ENCODE data around the gene NAALADL2.

DNA sequence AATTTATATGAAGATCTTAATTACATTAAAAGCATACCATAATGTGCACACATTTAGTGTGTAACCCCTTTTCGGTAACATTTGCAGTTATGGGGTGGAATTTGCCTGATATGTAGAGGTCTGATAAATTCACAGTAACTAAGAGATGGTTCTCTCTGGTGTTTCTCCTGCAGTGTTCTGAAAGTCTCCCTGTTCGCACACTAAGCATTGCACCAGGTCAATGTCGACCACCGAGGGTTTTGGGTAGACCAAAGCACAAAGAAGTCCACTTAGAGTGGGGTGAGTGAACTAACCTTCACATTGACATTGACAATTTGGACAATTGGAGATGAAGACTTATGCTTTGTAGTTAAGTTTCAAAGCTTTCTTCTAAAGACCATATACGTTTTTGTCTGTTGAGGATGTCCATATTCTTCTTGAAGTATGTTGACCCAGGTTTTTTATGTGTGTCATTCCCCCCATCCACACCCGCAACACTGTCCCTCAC lies 105.4 kb downstream of the GHSR start:
- PRO-cap, 7 experiments = no peak in any of the 7 experiments
- RAMPAGE, long total RNA, 2 experiments = no peak in any of the 2 experiments

- PRO-cap, 7 experiments = no peak in any of the 7 experiments
- RAMPAGE, long total RNA, 2 experiments = no peak in any of the 2 experiments
Observed at GRCh38 chr3:172592121-172592692, 69.0 kb upstream of the TNFSF10 start.

DNA sequence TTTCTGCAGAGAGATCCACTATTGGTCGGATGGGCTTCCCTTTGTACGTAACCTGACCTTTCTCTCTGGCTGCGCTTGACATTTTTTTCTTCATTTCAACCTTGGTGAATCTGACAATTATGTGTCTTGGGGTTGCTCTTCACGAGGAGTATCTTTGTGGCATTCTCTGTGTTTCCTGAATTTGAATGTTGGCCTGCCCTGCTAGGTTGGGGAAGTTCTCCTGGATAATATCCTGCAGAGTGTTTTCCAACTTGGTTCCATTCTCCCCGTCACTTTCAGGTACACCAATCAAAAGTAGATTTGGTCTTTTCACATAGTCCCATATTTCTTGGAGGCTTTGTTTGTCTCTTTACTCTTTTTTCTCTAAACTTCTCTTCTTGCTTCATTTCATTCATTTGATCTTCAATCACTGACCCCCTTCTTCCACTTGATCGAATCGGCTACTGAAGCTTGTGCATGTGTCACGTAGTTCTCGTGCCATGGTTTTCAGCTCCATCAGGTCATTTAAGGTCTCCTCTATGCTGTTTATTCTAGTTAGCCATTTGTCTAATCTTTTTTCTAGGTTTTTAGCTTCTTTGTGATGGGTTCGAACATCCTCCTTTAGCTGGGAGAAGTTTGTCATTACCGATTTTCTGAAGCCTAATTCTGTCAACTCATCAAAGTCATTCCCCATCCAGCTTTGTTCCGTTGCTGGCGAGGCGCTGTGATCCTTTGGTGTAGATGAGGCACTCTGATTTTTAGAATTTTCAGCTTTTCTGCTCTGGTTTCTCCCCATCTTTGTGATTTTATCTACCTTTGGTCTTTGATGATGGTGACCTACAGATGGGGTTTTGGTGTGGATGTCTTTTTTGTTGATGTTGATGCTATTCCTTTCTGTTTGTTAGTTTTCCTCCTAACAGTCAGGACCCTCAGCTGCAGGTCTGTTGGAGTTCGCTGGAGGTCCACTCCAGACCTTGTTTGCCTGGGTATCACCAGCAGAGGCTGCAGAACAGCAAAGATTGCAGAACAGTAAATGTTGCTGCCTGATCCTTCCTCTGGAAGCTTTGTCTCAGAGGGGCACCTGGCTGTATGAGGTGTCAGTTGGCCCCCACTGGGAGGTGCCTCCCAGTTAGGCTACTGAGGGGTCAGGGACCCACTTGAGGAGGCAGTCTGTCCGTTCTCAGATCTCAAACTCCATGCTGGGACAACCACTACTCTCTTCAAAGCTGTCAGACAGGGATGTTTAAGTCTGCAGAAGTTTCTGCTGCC lies 46.1 kb downstream of the NCEH1 start:
- PRO-cap, 7 experiments = no peak in any of the 7 experiments
- RAMPAGE, long total RNA, 2 experiments = no peak in any of the 2 experiments

DNA sequence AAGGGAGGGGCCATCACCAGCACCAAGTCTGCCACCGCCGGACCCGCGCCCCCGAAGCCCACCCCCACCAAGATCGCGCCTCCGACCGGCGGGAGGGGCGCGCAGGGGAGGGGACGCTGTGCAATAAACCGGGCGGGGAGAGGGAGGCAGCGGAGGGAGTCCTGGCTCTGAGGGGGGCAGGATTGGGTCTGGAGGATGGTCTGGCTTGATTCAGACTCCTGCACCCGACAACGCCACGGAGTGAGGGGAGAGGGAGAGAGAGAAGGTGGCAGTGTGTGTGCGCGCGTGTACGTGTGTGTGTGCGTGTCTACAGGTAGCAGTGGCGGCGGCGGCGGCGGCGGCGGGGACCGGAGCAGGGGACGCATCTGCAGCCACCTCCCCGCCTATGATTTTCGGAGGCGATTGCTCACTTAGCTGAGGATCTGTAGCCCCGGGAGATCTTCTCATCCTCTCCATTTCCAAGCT lies 1.8 kb upstream of the NLGN1 start:
- PRO-cap, 7 experiments = peak in 1 of 7 experiments; most common plus-strand start position 213 of the sequence (in 1)
- RAMPAGE, long total RNA, 2 experiments = start-site peak on the plus strand in 1 of 2 experiments, centred at position 160 of the sequence, 11 reads per replicate

- PRO-cap, 7 experiments = no peak in any of the 7 experiments
- RAMPAGE, long total RNA, 2 experiments = no peak in any of the 2 experiments
Observed at GRCh38 chr3:174264948-174265524, 594.1 kb upstream of the NAALADL2 start.

- PRO-cap, 7 experiments = no peak in any of the 7 experiments
- RAMPAGE, long total RNA, 2 experiments = no peak in any of the 2 experiments
Observed at GRCh38 chr3:174442725-174443589, 416.2 kb upstream of the NAALADL2 start.

DNA sequence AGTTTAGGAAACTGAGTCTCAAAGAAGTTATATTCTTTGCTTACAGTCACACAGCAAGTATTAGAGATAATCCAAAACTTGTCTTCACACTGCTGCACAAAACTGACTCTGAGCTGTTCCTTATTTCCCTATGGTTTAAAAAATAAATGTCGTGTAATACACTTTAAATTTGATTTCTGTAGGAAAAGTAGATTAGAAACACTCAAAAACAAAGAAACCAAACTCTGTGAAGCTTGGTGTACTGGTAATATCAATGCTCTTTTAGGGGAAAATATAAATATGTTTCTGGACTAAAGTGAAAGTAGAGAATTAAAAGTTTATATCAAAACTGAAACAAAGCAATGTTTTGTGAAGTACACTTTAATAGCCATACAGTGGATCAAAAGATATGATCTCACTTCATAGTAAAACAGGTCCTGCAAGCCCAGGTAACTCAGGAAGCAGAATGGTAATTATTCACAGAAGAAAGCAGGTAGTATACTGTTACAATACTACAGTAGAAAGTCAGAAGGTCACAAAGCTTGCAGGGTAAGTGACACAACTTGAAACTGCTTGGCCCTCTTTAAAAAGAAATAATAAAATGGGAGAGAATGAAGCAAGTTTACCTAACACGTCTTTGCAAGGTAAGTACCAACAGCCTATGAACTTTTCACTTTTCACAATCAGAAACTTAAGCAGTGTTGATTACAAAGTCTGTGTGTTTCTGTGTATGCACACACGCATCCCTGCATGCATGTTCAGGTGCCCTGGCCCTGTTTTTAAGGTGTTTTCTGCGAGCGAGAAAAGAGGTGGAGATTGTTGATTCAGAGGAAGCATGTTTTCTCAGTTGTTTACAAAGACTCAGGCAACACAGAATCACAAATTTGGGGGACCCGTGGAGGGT lies at the start of gene NAALADL2:
Gene NAALADL2, plus strand, starts transcription at position 507 of the 883 bp plus-strand sequence.
- PRO-cap, 7 experiments = no peak in any of the 7 experiments
- RAMPAGE, long total RNA, 2 experiments = no peak in any of the 2 experiments

GRCh38 chr3:176920840-176921180 lies 276.5 kb downstream of the TBL1XR1 start:
- PRO-cap, 7 experiments = no peak in any of the 7 experiments
- RAMPAGE, long total RNA, 2 experiments = no peak in any of the 2 experiments

DNA sequence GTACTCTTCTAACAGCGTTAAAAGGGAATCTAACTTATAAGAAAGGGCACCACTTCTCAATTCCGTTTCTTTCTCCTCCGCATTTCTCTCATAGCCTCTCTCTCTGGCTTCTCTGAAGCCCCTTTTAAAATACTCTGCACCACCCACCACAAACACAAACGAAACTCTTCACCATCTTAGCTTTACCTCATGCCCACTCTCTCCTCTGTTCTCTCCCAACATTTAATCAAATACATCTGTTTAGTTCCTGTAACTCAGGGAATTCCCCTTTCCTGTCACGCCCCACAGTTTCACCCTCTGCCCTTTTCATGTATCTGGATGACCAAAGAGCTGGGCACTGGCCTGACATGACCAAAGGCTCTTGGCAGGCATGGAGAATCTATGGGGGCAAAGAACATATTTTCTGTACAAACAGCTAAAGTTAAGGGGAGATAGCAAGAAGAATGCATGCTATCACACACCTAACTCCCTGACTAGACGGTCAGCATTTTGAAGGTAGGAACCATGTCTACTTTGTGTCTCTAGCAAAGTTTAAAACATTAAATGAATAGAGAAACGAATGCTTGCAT lies 270.0 kb downstream of the TBL1XR1 start:
- PRO-cap, 7 experiments = no peak in any of the 7 experiments
- RAMPAGE, long total RNA, 2 experiments = no peak in any of the 2 experiments

DNA sequence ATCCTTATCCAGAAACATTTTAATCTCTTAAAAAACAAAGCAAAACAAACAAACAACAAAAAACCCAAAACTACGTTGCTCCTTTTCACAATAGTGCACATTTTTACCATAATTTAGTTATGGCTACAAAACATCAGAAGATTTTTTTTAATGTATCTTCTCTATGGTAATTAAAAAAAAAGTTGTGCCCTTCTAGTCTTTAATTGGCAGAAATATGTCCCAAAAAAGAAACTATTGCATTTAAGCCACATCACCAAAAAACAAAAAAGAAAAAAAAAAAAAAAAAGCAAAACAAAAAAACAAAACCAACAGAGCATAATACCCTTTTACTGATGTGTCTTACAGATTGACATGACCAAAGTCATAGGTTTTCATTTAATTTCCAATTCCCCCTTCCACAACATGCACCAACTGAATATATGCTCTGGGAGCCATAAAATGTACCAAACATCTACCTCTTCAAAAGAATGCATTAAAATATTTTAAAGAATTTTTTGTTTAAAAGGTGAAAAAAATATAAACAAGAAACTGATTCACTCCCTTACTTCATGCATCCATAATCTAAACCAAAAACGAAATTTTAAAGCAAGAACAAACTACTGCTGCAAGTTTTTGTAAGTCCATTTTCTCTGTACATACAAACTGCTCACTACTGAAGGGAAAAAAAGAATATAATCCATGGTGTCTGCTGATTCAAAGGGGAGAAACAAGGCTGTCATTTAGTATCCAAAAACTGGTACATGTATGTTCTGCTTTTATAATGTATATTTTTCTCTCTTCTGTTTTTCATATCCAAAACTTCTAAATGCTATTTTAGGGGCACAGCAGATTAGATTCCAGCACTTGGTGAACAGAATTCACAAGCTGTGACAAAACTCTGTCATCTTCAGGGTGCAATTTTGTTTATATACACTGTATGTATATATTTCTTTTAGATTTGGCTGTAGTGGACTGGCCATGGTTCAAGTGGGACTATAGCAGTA lies 172.5 kb downstream of the TBL1XR1 start:
- PRO-cap, 7 experiments = no peak in any of the 7 experiments
- RAMPAGE, long total RNA, 2 experiments = no peak in any of the 2 experiments

DNA sequence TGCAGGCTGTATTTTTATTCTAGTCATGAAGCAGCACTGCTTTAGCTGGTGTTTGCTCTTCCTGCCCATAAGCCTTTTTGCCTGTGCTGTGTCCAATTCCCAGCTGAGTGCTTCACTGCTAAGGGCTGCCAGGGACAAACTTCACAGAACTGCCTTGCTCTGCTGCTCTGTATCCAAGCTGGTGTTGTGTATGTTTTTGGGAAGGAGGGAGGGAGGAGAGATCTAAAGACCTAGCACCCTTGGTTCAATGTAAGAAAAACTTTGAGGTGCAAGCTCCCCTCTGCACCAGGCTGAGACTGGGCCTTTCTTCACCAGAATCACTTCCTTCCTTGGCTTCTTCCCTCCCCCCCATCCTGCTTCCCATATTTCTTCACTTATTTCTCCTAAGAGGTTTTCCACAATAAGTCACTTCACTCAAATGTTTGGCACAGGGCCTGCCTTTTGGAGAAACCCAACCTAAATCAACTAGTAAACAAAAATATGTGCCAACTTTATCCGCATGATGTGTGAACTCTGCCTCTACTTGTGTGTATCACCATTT lies 156.1 kb downstream of the TBL1XR1 start:
- PRO-cap, 7 experiments = no peak in any of the 7 experiments
- RAMPAGE, long total RNA, 2 experiments = no peak in any of the 2 experiments

- PRO-cap, 7 experiments = no peak in any of the 7 experiments
- RAMPAGE, long total RNA, 2 experiments = no peak in any of the 2 experiments
Observed at GRCh38 chr3:177109527-177110392, 87.5 kb downstream of the TBL1XR1 start.

DNA sequence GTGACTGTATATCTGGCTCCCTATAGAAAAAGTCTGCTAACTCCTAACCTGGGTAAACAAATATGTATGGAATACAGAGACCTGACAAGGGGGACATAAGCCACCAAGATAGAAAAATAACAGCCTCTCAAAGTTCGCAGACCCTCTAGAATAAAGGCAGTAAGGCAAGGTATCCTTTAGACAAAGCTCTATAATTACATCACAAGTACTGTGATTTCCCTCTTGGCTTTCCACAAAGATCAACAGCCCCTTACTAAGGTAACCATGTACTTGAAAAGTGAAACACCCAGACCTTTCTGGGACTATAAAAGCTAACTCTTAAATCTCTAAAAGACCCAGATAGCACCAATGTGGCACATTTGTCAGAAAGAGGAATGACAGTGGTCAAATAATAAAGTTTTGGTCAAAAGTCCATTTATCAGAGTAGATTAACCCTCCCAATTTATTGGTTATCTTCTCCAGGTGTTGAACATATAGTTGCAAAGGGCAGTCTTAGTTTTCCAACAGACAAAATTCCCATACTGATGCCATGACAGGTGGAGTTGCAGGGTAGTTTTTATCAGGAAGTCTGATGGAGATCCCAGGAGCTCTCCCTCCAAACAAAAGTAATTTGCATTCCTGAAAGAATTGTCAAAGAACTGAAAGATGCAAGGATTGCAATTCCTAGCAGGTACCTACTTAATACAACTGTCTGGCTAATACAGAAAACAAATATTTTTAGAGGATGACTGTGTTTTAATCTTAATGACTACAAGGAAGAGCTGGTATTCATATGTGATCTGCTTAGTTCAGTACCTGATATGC lies 51.7 kb downstream of the TBL1XR1 start:
- PRO-cap, 7 experiments = no peak in any of the 7 experiments
- RAMPAGE, long total RNA, 2 experiments = no peak in any of the 2 experiments

DNA sequence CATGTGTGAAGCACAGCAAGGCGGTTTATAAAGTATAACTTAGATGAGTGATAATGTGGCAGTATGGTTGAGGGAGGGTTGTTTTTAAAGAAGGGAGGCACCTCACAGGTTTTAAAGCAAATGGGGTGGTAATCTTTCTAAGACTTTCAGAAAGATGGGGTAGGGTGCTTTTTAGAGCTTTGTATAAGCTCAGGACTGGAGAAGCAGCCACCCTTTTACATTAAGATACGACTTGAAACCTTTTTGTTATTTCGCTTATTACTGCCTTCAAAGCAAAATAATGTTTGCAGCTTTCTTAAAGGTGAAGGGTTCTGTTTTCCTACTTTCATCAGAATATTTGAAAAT lies 1.1 kb upstream of the TBL1XR1 start:
- PRO-cap, 7 experiments = no peak in any of the 7 experiments
- RAMPAGE, long total RNA, 2 experiments = no peak in any of the 2 experiments

- PRO-cap, 7 experiments = no peak in any of the 7 experiments
- RAMPAGE, long total RNA, 2 experiments = no peak in any of the 2 experiments
Observed at GRCh38 chr3:177237089-177237480, 39.8 kb upstream of the TBL1XR1 start.

DNA sequence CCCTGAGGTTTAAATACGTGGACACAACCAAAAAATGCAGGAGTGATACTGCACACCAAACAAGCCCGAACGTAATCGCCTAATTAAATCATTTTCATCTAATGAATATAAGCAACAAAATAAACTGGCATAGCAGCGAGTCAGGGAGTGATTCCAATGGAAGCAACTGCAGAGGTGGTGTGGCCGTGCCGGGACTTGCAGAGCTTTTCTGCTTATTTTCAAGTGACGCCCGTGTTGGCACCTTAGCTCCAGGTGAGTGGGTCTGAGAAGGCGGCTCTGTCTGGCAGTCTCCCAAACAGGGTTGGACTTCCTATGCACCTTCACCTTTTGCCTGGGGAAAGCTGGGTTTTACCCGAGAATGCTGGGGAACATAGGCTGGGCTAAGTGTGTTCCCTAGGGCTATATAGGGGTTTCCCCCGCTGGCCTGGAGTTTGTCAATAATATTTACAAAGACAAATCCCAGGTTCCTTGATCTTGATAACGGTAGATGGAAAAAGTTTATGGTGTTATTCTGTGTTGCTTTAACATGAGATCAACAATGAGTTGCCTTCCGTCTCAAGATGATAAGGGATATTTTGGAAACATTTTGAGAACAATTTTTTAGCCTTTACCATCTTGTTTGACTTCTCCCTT lies 179.9 kb upstream of the TBL1XR1 start:
- PRO-cap, 7 experiments = no peak in any of the 7 experiments
- RAMPAGE, long total RNA, 2 experiments = no peak in any of the 2 experiments

- PRO-cap, 7 experiments = no peak in any of the 7 experiments
- RAMPAGE, long total RNA, 2 experiments = no peak in any of the 2 experiments
Observed at GRCh38 chr3:177451642-177452308, 254.5 kb upstream of the TBL1XR1 start.

- PRO-cap, 7 experiments = no peak in any of the 7 experiments
- RAMPAGE, long total RNA, 2 experiments = no peak in any of the 2 experiments
Observed at GRCh38 chr3:177519438-177520117, 322.3 kb upstream of the TBL1XR1 start.

DNA sequence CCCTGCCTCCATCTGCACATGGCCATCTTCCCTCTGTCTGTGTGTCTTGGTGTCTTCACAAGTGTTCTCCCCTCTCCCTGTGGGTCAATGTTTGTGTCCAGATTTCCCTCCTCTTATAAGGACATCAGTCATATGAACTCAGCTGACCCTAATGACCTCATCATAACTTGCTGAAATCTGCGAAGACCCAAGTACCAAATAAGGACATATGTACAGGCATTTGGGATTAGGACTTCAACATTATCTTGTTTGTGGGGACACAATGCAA lies 372.6 kb upstream of the TBL1XR1 start:
- PRO-cap, 7 experiments = no peak in any of the 7 experiments
- RAMPAGE, long total RNA, 2 experiments = no peak in any of the 2 experiments

- PRO-cap, 7 experiments = no peak in any of the 7 experiments
- RAMPAGE, long total RNA, 2 experiments = start-site peak on the minus strand in 1 of 2 experiments, at chr3:178385293-178385299 at its widest, 13 reads per replicate
Observed at GRCh38 chr3:178385142-178385619, 151.1 kb upstream of the KCNMB2 start.